Spinal cord (tissue), 3 donors: ENCODE measurements around a stretch of chr18.

DNA sequence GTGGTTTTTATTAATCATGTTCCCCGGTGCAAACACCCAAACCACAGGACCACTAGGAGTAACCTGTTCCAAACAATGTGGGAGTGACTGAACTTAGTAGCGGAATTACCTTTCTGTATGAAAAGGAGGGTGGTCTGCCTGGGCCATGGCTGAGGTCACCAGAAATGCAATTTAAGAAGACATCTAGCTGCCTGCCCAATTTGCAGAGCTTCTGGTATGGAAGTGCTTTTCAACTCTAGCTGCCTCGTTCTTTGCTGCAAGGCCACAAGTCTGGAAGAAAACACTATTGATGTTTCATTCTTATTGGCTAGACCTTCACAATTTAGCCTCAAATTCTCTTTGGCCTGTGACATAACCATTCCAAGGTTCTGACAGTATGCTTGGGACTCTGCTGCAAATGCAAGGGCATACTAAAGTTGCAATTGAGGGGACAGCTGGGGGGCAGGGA lies 73.3 kb downstream of the CCBE1 start:
- PRO-cap: no peak
- RAMPAGE, long total RNA: no peak

GRCh38 chr18:59695664-59697065 lies 1.1 kb downstream of the CCBE1 start:
- PRO-cap: no peak
- RAMPAGE, long total RNA: no peak

GRCh38 chr18:61900536-61900993 lies 7.8 kb upstream of the RNF152 start:
- PRO-cap: no peak
- RAMPAGE, long total RNA: no peak

DNA sequence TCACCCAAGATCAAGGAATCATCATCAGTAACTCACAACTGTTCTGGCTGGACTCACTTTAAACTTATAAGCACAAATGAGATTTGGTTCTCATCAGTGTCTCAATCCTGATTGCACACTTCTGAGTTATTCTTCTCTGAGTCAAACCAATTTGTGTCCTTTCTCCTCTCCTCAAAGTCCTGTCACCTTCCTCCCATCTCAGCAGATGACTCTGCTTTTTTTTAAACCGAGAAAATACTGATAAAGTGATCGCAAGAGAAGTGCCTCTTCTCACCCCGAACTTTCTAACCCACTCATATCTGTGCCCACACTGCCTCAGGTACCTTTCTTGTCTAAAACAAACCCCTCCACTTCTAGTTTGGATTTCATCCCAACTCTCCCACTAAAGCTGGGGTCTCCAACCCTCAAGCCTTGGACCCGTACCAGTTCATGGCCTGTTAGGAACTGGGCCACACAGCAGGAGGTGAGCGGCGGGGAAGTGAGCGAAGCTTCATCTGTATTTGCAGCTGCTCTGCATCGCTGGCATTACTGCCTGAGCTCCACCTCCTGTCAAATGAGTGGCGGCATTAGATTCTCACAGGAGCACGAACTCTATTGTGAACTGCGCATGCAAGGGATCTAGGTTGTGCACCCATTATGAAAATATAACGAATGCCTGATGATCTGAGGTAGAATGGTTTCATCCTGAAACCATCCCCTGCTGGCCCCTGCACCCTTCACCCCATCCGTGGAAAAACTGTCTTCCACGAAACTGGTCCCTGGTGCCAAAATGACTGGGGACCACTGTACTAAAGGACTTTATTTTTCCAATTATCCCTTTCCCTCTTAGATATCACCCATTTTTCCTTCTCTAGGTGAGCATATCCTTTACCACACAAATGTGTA lies 130.3 kb downstream of the PIGN start:
- PRO-cap: no peak
- RAMPAGE, long total RNA: no peak

GRCh38 chr18:62068494-62069250 lies 118.2 kb downstream of the PIGN start:
- PRO-cap: no peak
- RAMPAGE, long total RNA: no peak

- PRO-cap: no peak
- RAMPAGE, long total RNA: no peak
Measured at GRCh38 chr18:62089205-62089653, 97.6 kb downstream of the PIGN start.

- PRO-cap: no peak
- RAMPAGE, long total RNA: no peak
Measured at GRCh38 chr18:62329373-62330685, 4.7 kb downstream of the TNFRSF11A start.

GRCh38 chr18:62523664-62524653 lies 1.1 kb downstream of the ZCCHC2 start:
- PRO-cap: no peak
- RAMPAGE, long total RNA: no peak

- PRO-cap: no peak
- RAMPAGE, long total RNA: no peak
Measured at GRCh38 chr18:62611977-62612615, 89.3 kb downstream of the ZCCHC2 start.

GRCh38 chr18:62739762-62740369 lies 24.5 kb downstream of the PHLPP1 start:
- PRO-cap: no peak
- RAMPAGE, long total RNA: no peak

DNA sequence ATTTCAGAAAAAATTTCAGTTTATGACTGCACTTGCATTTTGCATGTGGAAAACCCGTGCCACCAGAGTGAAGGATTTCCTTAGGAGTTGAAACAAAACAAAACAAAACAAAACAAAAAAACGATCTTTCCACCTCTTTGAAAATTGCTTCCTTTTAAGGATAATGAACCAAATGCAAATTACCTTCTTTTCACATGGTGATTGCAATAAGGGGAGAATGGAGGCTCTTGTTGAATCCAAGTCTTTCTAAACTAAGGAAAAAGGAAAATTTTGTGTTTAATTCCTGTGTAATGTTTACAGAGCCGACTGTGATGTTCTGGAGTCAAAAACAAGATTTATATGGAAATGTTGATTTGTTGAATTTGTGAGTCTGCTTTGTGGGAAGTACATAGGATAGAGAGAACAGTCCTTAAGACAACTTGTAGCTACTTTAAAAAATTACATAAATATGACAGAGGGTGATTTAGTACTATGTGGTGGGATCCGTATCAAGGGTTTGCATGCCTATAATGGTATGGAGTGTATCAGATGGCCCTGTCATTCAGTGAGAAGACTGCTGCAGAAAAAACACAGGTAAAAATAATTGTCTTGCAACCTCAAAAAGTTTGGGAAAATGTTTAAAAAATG lies 43.4 kb downstream of the PHLPP1 start:
- PRO-cap: no peak
- RAMPAGE, long total RNA: no peak

GRCh38 chr18:63074748-63075436 lies 244.7 kb downstream of the BCL2 start:
- PRO-cap: no peak
- RAMPAGE, long total RNA: no peak

DNA sequence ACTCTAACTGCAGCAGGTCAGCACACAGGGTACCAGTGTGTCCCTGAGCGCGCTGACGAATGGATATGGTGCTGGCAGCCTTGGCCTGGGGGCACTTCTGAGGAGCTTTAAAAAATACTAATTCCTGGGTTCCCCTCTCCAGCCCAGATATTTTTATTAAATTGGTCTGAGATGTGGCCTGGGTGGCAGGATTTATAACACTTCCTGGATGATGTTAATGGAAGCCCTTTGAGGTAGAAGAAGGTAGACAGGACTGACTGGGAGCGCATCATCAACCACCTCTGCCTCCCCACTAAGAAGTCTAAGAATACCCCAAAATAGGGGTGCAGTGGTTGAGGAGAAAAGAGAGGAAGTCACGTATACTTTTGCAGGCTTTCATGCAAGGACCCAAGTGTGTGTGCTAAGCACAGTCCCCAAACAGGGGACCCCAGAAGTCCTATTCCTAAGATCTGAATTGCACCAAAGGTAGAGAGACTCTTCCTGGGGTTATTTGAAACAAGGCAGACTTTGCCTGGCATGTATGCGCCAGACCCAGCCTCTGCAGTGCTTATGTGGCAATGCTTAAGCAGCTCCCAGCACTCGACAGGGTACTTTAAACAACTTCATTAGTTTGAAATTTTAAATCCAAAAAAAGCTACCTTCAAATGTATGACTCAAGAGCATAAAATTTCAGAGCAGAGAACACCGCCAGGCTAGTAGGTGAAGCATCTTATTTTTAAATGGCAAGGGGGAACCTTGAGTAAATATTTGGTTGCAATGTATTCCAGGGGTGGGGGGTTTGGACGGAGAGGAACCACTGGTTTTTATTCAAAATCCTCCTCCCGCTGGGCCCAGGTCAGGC lies 35.3 kb downstream of the BCL2 start:
- PRO-cap: no peak
- RAMPAGE, long total RNA: no peak

DNA sequence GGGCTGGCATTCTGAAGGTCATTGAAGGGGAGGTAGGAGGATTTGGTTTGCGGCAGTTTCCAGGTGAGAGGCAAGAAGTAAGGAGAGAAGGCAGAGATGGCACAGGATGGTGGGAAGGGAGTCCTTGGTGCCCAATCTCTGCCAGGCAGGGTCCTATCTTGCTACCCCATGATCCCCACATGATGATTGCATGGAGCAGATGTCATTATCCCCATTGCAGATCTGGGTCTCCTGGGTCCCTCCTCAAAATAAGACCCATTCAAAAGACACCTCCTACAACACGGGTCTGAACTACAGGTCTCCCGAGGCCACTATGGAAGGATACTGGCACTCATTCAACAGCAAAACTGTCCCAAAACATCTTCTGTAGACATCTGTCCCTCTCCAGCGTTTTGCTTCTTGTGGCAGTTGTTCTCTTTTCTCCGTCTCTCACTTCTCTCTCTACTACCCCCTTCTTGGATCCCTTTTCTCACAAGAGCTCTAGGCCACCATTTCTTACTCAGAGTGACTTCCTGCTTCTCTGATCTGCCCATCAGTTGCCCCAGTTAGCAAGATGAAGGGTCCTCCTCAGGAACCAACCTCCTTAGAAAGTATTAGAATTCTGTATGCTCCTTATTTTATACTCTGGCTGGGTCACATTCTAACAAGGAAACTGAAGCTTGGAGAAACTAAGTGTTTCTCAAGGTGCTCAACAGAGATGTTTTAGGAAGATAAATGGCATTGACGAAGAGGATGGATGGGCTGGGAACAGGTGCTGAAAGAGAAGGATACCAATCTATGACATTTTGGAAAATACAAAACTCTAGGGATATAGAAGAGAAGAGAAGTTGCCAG lies 32.7 kb downstream of the BCL2 start:
- PRO-cap: no peak
- RAMPAGE, long total RNA: no peak

GRCh38 chr18:63306159-63306848 lies 13.3 kb downstream of the BCL2 start:
- PRO-cap: no peak
- RAMPAGE, long total RNA: no peak

GRCh38 chr18:63306849-63307136 lies 12.8 kb downstream of the BCL2 start:
- PRO-cap: no peak
- RAMPAGE, long total RNA: no peak

- PRO-cap: no peak
- RAMPAGE, long total RNA: no peak
Measured at GRCh38 chr18:63331420-63331958, 11.9 kb upstream of the BCL2 start.

- PRO-cap: no peak
- RAMPAGE, long total RNA: no peak
Measured at GRCh38 chr18:63350768-63351229, 16.2 kb downstream of the KDSR start.

DNA sequence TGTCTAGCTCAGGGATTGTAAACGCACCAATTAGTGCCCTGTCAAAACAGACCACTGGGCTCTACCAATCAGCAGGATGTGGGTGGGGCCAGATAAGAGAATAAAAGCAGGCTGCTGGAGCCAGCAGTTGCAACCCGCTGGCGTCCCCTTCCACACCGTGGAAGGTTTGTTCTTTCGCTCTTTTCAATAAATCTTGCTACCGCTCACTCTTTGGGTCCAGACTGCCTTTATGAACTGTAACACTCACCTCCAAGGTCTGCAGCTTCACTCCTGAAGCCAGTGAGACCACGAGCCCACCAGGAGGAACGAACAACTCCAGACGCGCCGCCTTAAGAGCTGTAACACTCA lies 144.9 kb upstream of the CDH7 start:
- PRO-cap: no peak
- RAMPAGE, long total RNA: no peak

DNA sequence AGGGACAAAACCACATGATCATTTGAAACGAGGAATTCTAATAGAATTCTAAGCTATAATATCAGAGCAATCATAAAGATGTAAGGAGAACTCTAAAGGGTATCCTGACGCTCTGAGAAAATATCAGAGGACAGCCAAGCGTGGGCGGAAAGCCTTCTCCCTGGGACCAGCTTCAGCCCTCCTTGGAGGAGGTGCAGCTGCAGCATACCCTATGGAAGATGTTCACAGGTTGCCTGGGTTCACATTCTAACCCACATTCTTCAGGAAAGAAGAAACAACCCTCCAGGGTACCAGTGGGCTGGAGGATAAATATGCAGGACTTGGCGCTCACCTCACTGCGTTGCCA lies 80.7 kb downstream of the CDH19 start:
- PRO-cap: no peak
- RAMPAGE, long total RNA: no peak